GM19239 (cell line): ENCODE measurements around the genes EIF3B and LFNG.

GRCh38 chr7:1759119-1759686, 89.1 kb downstream of the ELFN1 start:
- RRBS, result 71% methylated on average over 17 of the region's 28 CpGs

- RRBS, result 89% methylated on average over 4 of the region's 67 CpGs
Observed at GRCh38 chr7:1817159-1818314, 147.5 kb downstream of the ELFN1 start.

GRCh38 chr7:1842838-1843957, 173.1 kb downstream of the ELFN1 start:
- RRBS, result 89% methylated on average over 3 of the region's 41 CpGs

DNA sequence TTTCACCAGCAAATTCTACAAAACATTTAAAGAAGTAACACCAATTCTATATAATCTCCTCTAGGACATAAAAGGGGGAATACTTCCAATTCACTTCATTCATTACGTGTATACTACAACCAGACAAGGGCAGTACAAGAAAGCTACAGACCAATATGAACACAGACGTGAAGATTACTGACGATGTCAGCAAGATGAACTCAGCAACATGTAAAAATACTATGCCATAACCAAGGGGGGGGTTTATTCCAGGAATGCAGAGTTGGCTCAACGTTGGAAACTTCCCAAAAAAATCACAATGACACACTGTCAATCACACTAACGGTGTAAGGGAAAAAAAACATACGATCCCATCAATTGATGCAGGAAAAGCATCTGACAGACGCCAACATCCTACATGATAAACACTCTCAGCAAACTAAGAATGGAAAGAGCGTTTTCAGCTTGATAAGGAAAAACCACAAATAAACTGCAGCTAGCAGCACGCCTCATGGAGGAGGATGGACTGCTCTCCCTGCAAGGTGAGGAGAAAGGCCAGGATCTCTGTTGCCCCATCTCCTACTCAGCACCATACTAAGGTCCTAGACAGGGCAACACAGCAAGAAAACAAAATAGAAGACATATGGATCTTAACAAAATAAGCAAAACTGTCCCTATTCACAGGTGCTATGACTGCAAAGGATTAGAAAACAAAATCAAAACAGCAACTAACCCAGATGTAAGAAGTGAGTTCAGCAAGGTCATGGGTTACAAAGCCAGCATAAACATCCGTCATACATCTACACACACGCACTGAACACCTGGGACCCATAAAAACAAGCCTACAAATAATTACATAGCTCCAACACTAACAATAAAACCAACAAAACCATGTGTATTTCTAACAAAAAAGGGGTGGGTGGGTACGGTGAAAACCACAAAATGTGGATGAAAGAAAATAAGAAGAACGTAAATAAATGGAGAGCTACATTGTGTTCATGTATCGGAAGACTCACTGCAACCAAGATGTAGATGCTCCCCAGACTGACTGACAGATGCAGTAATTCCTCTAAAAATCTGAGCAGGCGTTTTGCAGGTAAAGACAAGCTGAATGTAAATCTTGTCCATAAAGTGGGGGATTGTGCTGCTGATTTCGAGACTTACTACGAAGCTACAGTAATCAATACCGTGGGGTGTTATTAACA, 256.6 kb downstream of the ELFN1 start:
- RRBS, result no CpG with 5 or more reads among the region's 18 CpGs

GRCh38 chr7:1927750-1928311, 257.8 kb downstream of the ELFN1 start:
- RRBS, result 76% methylated on average over 4 of the region's 24 CpGs

DNA sequence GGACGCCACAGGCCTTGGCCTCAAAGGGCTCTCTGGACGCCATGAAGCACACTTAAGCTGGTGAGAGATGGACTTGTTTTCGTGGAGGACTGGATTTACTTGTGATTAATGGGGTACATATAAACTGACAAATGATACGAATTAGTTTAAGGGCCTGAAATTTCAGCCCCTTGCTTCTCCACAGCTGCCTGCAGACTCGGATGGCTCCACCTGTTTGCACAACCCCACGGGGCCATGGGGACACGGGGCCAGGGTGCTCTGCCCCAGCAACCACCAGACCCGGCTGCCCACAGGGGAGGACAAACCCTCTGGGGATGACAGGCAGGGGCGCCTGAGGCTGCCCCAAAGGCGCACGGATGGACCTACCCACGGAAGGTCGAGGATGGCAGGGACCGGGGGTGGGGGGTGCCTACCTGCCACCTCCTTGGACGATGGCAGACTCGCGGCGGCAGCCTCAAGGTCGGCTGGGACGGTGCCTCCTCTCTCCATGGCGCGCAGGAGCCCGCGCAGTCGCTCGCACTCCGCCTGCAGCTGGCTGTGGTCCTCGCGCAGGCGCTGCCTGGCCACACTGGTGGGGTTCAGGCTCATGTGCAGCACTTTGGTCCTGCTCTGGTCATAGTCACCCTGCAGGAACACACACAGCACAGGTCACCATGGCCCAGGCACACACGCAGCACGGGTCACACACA, 266.3 kb downstream of the ELFN1 start:
- RRBS, result no CpG with 5 or more reads among the region's 32 CpGs

GRCh38 chr7:2019342-2020495, 213.0 kb downstream of the MAD1L1 start:
- RRBS, result 16% methylated on average over 13 of the region's 61 CpGs

- RRBS, result no CpG with 5 or more reads among the region's 3 CpGs
Observed at GRCh38 chr7:2065007-2065290, 167.8 kb downstream of the MAD1L1 start.

GRCh38 chr7:2079485-2080468, 153.0 kb downstream of the MAD1L1 start:
- RRBS, result no CpG with 5 or more reads among the region's 30 CpGs

GRCh38 chr7:2109792-2110677, 122.7 kb downstream of the MAD1L1 start:
- RRBS, result 84% methylated on average over 3 of the region's 31 CpGs

DNA sequence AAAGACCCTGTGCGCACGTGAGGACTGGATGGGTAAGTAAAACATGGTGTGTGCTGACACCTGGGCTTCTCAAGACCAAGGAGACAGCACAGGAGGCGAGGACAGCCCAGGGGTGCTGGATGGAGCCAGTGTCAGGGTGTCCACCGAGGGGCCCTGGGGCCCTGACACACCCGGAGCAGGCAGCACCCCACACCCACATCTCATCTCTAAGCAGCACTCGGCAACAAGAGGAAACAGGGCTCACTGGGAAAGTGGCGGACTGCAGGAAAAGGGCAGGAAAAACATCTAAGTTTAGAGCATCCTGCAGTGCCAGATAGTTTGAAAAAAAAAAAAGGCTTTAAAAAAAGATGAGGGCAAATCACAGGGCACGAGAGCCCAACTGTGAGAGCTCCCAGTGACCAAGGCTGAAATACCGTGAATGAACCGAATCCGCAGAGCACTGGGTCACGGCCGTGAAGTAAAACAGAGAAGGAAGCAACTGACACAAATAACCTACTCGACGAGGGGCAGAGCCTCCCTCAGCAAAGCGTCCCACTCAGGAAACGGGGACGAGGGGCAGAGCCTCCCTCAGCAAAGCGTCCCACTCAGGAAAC, 120.1 kb downstream of the MAD1L1 start:
- RRBS, result no CpG with 5 or more reads among the region's 19 CpGs

- RRBS, result no CpG with 5 or more reads among the region's 8 CpGs
Observed at GRCh38 chr7:2299812-2300468, 14.3 kb downstream of the SNX8 start.

GRCh38 chr7:2354678-2355761, at the start of gene EIF3B:
EIF3B (plus strand) TSS chr7:2354827.
- RRBS, result 1% methylated on average over 55 of the region's 126 CpGs

- RRBS, result no CpG with 5 or more reads among the region's 26 CpGs
Observed at GRCh38 chr7:2368628-2369713, 14.3 kb downstream of the EIF3B start.

GRCh38 chr7:2519186-2519419, 471 bp upstream of the LFNG start:
- RRBS, result 2% methylated on average over 3 of the region's 19 CpGs

GRCh38 chr7:2519421-2519900, at the start of gene LFNG:
LFNG (plus strand) TSS chr7:2519774.
- RRBS, result 1% methylated on average over 48 of the region's 70 CpGs

DNA sequence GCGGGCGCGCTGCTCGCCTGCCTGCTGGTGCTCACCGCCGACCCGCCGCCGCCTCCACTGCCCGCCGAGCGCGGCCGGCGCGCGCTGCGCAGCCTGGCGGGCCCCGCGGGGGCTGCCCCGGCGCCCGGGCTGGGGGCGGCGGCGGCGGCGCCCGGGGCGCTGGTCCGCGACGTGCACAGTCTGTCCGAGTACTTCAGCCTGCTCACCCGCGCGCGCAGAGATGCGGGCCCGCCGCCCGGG, 247 bp downstream of the LFNG start:
- RRBS, result under 1% methylated on average over 30 of the region's 43 CpGs

DNA sequence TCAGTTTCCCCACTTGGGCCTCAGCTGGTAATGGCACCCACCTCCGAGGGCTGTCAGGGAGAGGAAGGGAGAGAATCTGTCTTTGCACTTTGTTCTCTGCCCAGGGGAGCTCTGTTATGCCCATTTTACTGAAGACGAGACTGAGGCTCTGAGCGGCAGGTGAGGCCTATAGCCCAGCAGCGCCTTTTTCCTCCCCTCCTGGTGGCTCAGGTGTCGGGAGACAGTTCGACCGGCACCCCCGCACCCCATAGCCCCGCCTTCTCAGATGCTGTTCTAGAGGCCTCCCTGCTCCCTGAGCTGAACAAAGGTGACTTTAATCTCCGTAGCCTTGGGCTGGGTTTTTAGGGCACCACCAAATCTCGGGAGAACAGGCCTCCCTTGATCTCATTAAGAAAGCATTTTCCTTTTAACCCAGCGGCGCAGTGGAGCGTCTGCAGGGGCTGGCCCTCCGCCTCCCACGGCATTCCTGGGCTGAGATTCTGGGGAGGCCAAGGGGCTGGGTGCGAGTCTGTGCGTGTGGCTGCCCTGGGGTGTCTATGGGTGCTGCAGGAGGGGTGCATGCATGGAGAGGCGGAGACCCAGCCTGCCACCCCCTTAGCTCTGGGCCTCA, 3.3 kb downstream of the LFNG start:
- RRBS, result no CpG with 5 or more reads among the region's 19 CpGs

GRCh38 chr7:2531022-2531365, 11.4 kb downstream of the LFNG start:
- RRBS, result 68% methylated on average over 2 of the region's 5 CpGs

DNA sequence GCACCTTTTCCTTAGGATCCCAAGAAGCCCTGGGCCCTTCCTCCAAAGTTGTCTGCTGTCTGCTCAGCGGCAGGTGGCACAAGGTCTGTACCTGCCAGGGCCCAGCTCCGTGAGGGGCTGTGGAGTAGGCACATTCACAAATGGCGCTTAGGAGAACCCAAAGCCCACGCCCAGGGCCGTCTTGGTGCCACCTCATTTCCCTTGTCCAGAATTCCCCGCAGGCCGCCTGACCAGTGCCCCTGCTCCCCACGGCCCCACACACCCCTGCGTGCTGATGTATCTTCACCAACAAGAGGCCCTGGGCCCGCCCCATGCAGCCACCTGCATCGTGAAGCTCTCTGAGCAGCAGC, 14.8 kb downstream of the BRAT1 start:
- RRBS, result no CpG with 5 or more reads among the region's 11 CpGs